GM23338 (cell line): ENCODE measurements around a stretch of chr7.

- PRO-cap = unidirectional peak, plus-strand start at chr7:139600540; unidirectional peak, plus-strand start at chr7:139600606
- RAMPAGE, long total RNA = no peak
Measured at GRCh38 chr7:139600058-139600681, 76.7 kb downstream of the CLEC2L start.

DNA sequence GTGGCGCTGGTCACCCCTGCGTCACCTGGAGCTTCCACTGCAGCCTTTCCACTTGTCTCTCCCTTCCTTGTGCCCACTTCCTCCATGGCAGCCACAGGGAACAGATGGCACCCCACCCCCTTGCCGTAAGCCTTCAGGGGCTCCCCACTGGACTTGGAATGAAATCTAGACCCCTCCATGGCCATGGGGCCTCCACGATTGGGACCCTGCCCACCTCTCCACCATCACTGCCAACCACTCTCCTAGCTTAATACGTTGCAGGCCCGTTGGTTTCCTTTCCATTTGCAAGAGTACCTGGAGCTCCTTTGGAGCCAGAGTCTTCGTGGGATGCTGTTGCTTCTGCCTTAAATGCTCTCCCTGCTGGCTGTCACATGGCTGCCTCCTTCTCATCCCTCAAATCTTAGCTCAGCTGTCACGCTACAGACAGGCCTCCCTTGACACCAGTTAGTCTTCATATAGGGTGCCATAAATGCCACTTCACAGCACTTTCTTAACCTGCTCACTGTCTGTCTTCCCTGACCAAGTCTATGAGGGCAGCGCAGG lies 113.7 kb downstream of the CLEC2L start:
- PRO-cap = no peak
- RAMPAGE, long total RNA = no peak

DNA sequence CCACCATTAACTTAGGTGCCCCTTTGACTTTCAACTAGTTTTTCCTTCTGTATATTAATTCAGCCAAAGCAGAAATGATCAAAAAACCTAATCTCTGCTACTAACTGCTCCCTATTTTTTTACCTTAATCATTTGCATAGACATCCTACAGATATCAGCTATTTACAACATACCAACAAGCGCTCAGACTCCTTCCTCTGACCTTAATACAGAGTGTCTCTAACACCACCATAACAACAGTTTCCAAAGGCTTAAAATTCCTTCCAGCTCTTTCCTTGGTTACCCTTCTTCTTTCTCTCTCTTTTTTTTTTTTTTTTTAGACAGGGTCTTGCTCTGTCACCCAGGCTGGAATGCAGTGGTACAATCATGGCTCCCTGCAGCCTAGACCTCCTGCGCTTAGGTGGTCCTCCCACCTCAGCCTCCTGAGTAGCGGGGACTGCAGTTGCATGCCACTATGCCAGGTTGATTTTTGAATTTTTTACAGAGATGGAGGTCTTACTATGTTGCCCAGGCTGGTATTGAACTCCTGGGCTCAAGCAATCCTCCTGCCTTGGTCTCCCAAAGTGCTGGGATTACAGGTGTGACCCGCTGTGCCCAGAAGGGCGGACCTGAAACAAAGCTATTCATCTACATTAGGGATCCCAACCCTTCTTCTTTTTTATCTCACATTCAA lies 112.9 kb downstream of the HIPK2 start:
- PRO-cap = no peak
- RAMPAGE, long total RNA = no peak

GRCh38 chr7:139716439-139717028 lies 61.3 kb downstream of the HIPK2 start:
- PRO-cap = no peak
- RAMPAGE, long total RNA = no peak

- PRO-cap = no peak
- RAMPAGE, long total RNA = no peak
Measured at GRCh38 chr7:139745611-139745939, 32.2 kb downstream of the HIPK2 start.

- PRO-cap = no peak
- RAMPAGE, long total RNA = no peak
Measured at GRCh38 chr7:139753511-139754176, 24.2 kb downstream of the HIPK2 start.

GRCh38 chr7:139755451-139756068 lies 22.2 kb downstream of the HIPK2 start:
- PRO-cap = no peak
- RAMPAGE, long total RNA = no peak

DNA sequence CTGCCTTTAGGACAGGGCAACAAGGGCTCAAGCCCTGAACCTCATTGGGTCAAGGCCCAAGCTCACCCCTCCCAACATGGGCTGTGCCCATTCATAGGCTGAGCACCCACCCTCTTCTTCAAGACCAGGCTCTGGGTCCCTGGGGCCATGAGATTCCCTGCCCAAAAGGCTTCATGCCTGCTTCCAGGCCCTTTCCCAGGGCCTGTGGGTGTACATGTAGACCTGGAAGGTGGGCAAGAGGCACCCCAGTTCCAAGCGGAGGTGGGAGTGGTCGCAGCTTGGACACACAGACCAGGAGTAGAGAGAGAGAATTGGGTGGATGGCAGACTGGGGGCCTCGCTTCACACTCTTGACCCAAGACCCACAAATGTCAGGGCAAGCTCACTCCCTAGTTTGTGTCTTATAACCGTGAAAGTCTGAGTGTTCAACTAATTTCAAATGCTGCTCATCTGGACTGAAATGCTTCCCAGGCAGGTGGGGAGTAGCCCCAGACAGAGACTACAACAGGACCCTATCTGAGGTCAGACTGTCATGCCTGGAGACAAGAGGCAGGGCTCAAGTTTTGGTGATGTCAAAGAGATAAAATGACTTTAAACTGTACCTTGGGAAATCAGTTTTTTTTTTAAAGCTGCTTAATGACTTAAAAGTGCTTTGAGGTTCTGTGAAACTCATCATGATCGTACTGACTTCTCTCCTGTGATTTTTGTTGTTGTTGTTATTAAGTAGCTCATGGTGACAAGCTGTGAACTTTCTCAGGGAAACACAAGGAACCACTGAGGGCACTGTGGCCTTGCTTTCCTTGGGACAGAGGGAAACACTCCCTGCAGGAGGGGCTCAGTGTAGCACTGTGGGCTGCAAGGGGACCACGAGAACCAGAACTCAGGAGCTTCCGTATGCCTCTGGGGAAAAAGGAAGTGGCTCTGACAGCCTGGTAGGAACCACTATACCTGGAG lies 9.7 kb downstream of the HIPK2 start:
- PRO-cap = no peak
- RAMPAGE, long total RNA = no peak

- PRO-cap = no peak
- RAMPAGE, long total RNA = no peak
Measured at GRCh38 chr7:139775418-139776416, 2.1 kb downstream of the HIPK2 start.

- PRO-cap = no peak
- RAMPAGE, long total RNA = no peak
Measured at GRCh38 chr7:139875656-139876288, 46.7 kb downstream of the TBXAS1 start.

GRCh38 chr7:139969467-139970073 lies 93.2 kb downstream of the PARP12 start:
- PRO-cap = no peak
- RAMPAGE, long total RNA = no peak

GRCh38 chr7:139995173-139995687 lies 67.5 kb downstream of the PARP12 start:
- PRO-cap = no peak
- RAMPAGE, long total RNA = no peak

DNA sequence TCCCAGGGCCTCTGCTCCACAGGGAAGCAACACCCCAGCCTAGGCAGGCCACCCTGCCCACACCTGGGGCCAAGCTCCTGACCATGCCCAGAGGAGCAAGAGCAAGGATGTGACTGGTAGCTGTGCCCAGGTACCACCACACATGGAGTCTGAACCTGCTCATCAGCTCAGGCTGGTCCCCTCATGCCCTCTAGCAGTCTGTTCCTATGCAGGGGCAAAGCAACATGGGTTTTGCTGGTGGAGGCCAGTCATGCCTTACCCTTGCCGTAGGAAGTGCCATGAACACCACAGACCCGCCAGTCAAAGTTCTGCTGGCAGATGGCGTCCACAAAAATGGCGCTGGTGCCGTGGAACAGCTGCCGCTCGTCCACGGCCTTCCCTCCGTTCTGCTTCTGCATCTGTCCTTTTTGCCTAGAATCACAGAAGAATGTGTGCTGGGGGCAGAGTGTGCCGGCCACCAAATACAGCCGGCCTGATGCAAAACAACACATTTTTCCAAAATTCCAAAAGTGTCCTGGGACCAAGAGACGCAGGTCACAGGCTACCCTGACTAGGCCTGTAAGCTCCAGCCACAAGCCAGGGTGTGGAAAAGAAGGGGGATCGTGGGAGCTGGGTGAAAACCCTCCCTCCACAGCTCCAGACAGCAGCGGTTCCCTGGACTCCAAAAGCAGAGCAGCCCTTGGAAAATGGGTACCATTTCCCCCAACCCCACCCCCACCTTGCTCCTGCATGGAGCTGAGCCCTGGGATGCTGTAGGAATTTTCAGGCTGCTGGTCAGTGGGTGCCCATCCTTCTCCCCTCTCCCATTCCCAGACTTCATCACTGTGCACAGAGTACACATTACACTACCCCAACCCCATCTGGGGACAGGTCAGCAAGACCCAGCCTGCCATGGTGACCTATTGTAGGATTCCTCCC lies 36.6 kb downstream of the PARP12 start:
- PRO-cap = no peak
- RAMPAGE, long total RNA = no peak

- PRO-cap = no peak
- RAMPAGE, long total RNA = no peak
Measured at GRCh38 chr7:140041414-140042295, 21.1 kb downstream of the PARP12 start.

DNA sequence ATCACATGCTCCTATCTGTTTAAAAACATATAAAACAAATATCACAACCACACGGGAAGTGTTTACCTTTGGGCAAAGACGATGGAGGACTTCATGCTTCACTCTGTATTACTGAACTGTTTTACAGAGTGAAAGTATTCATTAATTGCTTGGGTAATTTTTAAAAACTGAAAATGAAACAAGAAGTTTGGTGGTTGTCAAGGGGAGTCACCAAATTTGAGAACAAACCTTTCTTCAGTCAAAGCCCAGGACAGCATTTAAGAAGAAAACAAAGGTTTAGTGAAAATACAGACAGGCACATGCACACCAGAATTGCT lies 8.9 kb downstream of the PARP12 start:
- PRO-cap = no peak
- RAMPAGE, long total RNA = no peak

DNA sequence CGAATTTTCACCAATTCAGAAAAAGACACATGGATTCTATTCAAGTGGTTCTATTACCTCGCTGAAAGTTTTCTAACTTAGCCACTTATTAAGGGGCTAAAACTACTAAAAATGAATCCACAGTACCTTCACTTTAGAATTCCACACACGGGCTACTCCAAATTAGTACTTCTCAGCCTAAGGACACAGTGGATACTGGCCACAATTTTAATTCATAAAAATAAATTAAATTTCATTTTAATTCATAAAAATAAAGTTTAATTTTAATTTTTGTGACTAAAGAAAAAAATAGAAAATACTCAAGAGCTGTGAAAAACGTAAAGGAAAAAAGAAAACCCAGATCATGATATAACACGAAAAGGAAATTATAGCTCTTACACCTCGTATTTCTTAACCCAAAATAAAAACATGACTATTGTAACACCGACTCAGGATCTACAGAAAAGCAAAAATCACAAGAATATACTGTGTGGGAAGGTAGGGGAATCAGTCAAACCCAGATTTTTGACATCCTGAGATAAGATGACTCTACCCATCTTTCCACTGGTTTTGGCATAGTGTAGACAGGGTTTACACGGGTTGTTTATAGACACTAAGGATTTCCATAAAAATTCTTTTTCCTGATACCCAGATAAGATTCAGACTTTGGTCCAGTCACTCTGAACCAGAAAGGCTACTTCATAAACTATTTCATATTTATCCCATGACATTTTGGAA lies 26.0 kb upstream of the PARP12 start:
- PRO-cap = no peak
- RAMPAGE, long total RNA = no peak

DNA sequence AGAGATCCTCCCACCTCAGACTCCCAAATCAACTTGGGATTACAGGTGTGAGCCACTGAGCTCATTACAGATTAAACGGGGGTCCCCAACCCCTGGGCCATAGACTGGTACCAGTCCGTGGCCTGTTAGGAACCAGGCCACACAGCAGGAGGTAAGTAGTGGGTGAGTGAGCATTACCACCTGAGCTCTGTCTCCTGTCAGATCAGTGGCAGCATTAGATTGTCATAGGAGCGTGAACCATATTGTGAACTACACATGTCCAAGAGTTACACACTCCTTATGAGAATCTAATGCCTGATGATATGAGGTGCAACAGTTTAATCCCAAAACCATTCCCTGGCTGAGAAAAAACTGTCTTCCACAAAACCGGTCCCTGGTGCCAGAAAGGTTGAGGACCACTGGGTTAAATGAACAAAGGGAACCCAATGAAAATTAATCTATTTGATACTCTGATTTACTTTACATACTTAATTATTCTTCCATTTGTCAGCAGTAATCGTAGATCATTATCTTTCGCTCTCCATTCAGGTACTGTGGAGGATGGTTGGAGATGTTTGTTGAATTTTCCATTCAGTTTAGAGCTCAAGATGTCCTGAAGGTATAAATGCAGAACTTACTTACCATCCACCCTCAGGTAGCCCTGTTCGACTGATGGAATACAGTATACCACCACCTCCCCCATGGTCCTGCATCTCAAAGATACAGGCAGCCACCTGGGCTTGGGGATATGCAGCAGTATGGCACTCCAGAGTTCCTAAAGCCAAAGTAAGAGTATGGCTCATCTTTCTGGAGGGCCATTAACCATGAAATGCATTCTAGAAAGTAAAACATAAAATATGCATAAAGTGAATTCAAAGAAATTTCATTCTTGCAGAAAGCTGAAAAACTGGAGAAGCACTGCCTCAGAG lies 36.9 kb upstream of the PARP12 start:
- PRO-cap = no peak
- RAMPAGE, long total RNA = no peak

DNA sequence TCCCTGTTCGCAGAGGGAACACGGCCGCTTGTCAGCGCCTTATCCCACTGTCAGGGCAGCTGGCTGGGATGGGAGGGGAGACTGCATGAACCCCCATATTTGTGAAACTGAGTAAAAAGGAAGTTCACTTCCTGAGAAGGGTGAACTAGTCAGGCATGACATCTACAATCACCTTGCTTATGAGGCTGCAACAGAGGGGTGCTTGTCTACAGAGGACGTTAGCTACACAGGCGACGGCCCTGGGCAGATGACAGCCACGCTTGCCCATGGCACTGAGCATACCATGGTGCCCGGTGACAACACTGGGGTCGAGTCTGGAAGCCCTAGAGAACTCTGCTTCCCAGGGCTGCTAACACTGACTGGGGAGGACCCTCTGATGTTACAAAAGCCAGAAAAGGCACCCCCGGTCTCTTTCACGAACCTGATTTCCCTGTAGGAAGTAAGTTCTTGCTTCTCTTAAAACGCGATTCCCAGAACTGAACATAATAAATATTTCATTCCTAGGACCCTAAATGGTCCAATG lies 46.1 kb upstream of the KDM7A start:
- PRO-cap = no peak
- RAMPAGE, long total RNA = no peak

DNA sequence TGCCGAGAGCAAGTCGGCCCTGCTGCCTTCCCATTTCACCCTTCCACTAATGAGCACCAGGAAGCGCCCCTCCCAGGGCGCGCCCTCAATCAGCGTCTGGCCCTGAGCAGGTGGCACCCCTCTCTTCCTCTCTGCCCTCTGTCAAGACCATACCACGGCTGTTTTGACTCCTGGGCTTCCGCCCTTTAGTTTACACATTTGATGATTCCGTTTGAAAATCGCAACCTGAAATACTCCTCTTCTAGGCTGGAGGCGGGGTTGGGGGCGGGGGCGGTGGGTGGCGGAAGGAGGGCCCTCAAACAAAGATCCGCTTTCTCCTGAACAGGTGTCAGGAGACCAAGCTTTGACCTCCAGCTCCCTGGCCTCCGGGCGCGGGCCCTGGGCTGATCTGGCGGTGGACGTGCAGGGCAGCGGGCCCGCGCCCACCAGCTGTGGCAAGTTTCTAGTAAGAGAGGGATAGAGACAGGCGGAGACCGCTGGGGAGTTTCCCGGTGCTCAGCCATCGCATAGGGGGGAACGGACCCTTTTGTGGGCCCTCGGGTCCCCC lies 53.2 kb upstream of the KDM7A start:
- PRO-cap = no peak
- RAMPAGE, long total RNA = no peak

DNA sequence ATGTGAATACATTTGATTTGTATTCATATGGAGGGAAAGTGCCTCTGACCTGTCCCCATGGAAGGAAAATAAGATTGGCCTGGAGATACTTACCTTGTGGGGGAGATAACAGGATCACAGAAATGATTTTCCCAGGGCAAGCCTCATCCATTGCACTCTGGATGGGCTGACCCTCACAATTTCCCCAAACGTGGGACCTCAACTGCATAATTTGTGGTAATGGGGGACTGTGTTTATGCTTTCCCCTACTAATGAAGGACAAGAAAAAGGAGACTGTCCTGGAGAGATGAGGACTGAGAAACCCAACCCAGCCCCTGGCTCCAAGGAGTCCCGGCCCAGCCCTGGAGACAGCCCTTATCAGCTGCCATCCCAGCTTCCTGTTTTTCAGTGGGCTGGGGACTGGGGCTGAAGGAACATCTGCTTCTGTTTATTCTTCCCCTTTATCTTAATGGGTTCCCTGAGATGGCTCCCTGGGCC lies 65.0 kb upstream of the KDM7A start:
- PRO-cap = no peak
- RAMPAGE, long total RNA = no peak